ENCODE measurements around a stretch of chr12.

- PRO-cap = no peak
Measured at GRCh38 chr12:67290580-67290916, 21.4 kb downstream of the CAND1 start.

DNA sequence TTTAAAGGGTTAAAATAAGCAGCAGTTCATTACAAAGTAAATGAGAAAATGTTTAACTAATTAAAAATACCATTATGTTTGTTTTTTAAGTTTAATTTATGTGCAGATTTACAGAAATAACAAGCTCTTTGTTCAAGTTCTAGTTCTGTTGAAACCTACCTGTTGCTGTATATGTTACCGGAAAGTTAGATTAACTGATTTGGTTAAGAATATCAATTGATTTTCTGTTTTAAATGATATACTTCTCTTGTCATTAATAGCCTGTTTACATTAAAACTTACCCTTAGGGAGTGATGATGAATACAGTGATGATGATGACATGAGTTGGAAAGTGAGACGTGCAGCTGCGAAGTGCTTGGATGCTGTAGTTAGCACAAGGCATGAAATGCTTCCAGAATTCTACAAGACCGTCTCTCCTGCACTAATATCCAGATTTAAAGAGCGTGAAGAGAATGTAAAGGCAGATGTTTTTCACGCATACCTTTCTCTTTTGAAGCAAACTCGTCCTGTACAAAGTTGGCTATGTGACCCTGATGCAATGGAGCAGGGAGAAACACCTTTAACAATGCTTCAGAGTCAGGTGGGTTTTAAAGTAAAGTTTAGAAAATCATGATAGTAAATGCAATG, 33.0 kb downstream of the CAND1 start:
- PRO-cap = no peak

GRCh38 chr12:67489007-67489358, 159.6 kb upstream of the DYRK2 start:
- PRO-cap = no peak

DNA sequence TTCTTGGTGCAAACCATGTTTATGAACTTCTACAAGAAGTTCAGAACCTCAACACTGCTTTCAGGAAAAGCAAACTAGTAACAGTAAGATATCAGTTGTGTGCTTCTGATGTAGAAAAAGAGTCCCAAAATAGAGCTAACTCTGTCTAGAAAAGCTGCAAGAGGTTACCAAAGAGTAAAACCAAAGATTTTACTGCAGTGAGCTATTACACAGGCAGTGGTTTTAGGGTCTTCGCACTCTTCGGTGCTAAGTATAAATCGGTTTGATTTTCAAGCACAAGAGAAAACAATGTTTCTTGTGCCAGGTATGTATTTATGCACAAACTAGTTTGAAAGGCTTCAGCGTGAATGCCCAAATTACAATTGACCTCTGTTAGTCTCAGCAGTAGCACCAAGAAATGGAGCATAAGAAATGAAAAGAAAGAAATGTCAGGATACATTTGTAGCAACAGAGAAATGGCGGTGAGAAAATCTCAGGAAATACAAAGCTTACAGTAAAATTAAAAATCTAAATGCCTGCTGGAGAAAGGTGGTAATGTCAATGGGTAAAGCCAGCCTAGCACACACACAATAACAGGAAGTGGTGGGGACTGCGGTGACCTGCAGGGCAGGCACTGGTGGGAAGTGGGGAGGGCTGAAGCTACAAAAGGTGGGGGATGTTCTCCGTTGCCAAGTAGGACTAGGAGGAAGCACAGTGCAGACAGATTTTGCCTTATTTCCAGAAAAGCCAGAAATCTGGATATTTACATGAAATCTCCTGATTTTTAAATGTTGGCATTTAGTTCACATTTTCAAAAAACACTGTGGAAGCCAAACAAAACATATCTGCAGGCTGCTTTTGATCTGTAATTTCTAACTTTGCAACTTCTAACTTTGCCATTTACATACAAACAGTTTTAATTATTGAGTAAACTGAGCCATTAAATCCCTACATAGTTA, 17.9 kb upstream of the DYRK2 start:
- PRO-cap = no peak

GRCh38 chr12:67710614-67710994, 62.1 kb downstream of the DYRK2 start:
- PRO-cap = no peak

GRCh38 chr12:68175342-68176238, 16.1 kb upstream of the IFNG start:
- PRO-cap = no peak

- PRO-cap = no peak
Measured at GRCh38 chr12:68234260-68234521, 8.6 kb upstream of the IL26 start.

- PRO-cap = unidirectional peak, plus-strand start at chr12:68440346
Measured at GRCh38 chr12:68440120-68440446, 107.9 kb upstream of the MDM1 start.

GRCh38 chr12:68625845-68626111, 15.1 kb downstream of the RAP1B start:
- PRO-cap = no peak

GRCh38 chr12:68828343-68829110, 20.6 kb downstream of the MDM2 start:
- PRO-cap = no peak

DNA sequence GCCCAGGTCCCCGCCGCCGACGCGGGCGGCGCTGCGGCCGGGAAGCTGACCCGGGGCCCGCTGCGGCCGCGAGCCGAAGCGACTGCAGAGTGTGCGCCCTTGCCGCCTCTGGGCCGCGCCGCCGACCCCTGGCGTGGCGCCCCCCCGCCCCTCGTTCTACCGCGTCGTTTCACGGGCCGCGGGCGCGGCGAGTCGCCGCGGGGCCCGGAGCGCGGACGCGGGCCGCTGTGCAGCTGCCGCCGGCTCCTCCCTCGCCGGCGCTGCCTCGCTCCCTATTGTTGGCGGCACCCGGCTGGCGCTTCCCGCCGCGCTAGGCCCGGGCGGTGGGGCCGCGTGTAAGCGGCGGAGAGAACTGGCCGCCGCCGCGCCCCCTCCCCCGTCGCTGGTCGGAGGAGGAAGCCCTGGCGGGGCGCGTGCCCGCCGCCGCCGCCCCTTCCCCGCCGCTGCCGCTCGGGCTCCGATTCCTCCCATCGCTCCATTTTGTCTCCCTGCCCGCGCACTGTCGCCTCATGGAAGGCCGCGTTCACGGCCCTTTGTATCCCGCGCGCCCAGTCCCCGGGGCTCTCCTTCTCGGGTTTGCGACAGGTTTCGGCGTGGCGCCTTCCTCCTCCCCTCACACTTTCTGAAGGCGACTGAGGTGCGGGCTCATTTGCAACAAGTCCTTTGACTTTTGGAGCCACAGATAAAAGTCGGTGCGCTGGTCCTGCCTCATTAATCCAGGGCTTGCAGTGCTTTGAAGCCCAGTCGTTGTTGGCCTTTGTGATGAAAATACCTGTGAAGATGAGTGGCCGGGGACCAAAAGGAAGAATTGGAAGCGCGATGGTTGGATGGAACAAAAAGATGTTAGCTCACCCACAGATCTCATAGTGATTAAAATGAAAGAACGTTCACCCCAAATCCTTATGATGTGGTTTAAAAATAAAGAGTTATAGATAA, 616 bp downstream of the CPSF6 start:
- PRO-cap = bidirectional peak, plus-strand start at position 275 of the sequence, minus-strand start at position 354 of the sequence; bidirectional peak, plus-strand start at position 616 of the sequence, minus-strand start at position 535 of the sequence; bidirectional peak, plus-strand start at position 714 of the sequence, minus-strand start at position 770 of the sequence

DNA sequence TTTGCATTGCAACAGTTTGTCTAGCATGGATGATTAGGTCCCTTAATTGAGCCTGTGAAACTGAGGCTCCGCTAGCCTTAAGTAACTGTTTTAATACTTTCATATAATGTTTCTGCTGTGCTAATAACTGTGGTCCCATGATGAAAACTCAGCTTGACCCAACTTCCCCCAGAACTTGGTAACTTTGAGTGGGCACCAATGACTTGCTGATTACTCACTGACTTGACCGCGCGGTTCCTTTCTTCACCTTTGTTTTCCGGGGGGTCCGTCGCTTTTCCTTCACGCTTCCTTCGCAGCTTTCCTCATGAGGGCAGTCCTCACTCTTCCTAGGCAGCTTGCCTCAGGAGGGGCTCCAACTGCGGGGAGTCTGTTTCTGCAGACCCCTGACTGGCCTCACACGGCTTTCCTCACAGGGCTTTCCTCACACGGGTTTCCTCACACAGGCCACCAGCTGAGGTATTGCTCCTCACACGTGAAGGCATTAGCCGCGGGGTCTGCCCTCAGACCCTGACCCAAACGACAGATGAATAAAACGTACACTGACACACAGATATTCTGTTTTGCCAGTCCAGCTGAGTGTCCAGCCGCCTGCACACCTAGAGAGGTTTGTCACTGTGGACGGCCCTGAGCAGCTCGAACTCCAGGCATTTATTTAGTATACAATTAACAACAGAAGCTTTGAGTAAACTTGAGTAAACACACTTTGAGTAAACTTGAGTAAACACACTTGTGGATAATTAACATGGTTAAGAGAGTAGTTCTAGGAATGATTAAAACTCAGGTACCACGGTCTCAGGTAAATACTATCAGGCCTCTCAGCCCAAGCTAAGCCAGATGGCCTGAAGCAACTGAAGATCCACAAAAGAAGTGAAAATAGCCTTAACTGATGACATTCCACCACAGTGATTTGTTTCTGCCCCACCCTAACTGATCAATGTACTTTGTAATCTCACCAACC, 16.2 kb upstream of the LYZ start:
- PRO-cap = bidirectional peak, plus-strand start at position 396 of the sequence, minus-strand start at position 251 of the sequence; bidirectional peak, plus-strand start outside the sequence, minus-strand start at position 869 of the sequence

DNA sequence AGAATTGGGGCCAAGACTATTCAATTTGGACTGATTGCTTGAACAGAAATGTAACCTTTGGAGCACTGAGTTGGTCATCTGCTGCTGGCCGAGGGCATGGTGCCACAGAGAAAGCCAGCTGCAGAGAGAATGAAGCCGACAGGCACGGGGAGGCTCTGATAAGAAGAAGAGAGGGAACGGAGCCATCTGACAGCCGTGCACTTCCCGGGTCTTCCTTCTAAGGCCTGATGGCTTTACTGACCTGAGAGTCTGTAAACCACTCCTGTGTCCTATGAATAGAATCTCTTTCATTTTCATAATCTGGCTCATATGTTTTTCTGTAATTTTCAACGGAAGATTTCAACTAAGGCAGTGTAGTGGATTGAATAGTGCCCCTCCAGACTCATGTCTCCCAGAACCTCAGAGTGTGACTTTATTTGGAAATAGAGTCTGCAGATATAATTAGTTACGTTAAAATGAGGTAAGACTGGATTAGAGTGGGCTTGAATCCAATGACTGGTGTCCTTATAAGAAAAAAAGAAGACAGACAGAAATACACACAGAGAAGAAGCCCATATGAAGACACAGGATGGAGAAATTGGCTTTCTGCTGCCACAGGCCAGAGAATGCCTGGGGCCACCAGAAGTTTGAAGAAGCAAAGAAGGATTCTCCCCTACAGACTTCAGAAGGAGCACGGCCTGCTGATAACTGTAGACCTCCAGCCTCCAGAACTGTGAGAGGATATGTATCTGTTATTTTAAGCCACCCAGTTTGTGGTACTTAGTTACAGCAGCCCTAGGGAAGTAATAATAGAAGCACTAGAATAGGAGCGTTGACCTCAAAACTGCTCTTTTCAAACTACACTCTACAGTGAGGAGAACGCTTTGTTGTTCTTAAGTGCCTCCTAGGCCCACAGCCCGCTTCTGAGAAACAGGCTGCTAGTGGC, 38.9 kb upstream of the FRS2 start:
- PRO-cap = no peak

DNA sequence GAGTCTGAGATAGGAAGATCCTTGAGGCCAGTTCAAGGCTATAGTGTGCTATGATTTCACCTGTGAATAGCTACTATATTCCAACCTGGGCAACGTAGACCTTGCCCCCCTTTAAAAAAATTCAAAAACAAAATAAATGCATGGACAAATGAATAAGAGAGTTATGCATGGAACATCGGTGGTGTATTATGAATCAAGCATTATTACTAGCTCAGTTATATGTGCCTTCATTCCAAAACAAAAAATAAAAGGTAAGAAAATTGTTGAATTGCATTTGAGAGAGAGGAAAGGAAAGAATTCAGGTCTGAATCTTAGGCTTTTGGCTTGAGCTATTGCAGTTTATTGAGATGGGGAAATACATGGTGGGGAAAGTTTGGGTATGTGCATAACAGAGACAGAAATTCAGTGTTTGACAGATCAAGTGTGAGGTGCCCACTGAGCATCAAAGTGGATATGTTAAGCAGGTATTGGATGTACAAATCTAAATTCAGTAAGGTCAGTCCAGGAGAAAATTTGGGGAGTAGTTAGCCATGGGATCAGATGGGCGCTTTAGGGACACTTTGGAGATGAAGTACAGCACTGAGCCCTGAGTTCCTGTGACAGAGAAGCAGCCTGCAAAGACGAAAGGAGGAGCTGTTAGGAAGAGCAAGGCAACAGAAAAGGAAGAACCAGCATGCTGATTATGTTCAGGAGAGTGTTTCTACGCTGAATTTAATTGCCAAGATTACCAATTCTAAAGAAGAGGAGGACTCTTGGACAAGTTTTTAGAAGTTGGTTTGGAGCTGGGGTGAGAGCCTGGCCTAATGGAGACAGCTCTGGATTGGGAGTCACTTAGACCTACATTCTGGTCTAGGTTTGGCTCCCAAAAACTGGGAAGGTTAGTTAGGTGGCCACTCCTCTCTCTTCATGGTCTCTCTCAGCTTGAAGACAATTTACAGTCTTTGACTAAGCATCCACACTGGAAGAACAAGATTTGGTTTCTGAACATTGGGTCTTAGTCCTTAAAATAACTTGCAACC, 5.7 kb upstream of the MYRFL start:
- PRO-cap = no peak

- PRO-cap = no peak
Measured at GRCh38 chr12:69825375-69825604, 263 bp downstream of the MYRFL start.

- PRO-cap = no peak
Measured at GRCh38 chr12:69988628-69988923, 163.5 kb downstream of the MYRFL start.

DNA sequence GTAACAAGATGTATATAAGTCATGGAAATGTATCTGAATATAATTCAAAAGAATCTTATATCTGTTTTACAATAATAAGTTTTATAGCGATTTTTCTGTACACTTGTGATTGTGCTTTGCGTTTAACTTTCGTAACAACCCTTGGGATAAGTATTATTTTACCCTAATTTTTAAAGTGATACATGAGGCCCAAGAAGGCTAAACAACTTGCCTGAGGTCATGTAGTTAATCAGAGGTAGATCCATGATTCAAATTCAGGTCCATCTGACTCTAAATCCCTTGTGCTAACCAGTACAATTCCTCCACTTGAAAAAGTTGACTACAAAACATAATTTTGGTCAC, 187.8 kb upstream of the CNOT2 start:
- PRO-cap = no peak

DNA sequence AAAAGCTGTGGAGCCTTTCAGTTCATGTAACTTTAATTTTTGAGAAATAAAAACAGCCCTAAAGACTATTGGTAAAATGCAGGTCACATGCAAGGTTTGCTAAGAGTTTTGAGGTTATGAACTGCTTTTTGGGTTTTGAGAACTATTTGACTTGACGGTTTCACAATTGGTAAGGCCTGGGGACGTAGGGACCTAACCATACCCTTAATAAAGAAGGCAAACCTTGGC, 103.3 kb downstream of the KCNMB4 start:
- PRO-cap = no peak

DNA sequence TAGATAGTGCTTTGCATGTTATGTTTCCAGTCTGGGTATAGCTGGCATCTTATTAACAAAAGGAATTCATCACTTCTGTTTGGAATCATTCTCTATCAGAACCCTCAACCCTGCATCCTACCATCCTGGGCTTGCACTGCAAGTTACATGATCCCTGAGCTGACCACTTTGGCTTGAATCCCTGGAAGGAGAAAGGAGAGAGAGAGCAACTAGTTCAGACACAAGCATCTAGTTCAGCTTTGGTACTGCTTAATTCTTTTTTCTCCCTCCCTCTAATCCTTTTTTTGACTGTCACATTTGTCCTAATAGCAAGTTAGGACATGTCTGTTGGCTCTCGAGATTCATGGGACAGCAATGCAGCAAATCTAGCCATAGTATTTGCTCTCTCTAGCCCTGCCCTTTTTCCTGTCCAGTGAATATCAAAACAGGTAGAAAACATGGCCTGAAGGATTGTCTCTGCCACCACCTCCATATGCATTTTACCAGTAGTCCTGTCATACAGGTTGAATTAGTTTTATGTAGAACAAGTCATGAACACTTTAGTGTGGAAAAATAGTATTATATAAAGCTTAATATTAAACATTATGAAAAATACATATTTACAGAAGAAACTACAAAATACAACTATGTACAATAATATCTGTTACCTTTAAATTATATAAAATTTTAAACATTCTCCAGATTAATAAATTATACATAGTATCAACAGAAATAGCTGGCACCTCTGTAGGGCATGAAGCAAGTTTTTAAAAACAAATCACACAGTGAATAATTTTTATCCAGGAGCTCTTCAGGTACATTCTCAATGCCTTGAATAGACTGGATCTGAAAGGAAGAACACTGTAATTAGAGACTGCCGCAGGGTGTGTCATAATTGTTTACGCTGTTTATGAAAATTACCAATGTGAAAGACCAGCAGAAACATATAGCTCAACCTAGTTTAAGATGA, 116.3 kb downstream of the PTPRB start:
- PRO-cap = no peak

DNA sequence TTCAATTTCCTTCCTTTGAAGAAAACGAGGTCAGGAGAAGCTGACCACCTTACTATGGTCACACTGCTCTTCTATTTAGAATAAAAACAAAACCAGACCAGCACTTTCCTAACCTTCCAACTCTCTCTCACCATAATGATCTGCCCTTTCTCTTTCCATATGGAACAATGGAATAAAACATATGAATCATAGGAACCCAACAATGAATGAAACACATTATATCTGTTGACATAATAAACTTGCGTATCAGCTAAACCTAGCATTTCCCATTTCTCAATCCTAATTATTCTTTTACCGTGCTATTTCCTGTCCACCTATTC, 88.0 kb downstream of the PTPRB start:
- PRO-cap = no peak